A549 (cell line): ENCODE results near the genes NIM1K and GZMA.

GRCh38 chr5:43191432-43192383 is at the start of gene NIM1K:
NIM1K (plus strand) TSS chr5:43192225.
- PRO-cap: no peak
CAGE:
- cytosol, long polyA plus RNA: no peak
- long polyA plus RNA: no peak
- nucleus, long polyA plus RNA: no peak

GRCh38 chr5:43396544-43397648 is 15.3 kb downstream of the CCL28 start:
- PRO-cap: no peak
CAGE:
- cytosol, long polyA plus RNA: no peak
- long polyA plus RNA: no peak
- nucleus, long polyA plus RNA: no peak

- PRO-cap: no peak
CAGE:
- cytosol, long polyA plus RNA: no peak
- long polyA plus RNA: no peak
- nucleus, long polyA plus RNA: no peak
Measured at GRCh38 chr5:44806215-44806766, 2.5 kb upstream of the MRPS30 start.

- PRO-cap: no peak
CAGE:
- cytosol, long polyA plus RNA: no peak
- long polyA plus RNA: no peak
- nucleus, long polyA plus RNA: no peak
Measured at GRCh38 chr5:50860688-50860995, 194.2 kb downstream of the PARP8 start.

GRCh38 chr5:52773973-52774568 is 13.6 kb upstream of the ITGA1 start:
- PRO-cap: no peak
CAGE:
- cytosol, long polyA plus RNA: no peak
- long polyA plus RNA: no peak
- nucleus, long polyA plus RNA: no peak

- PRO-cap: no peak
CAGE:
- cytosol, long polyA plus RNA: no peak
- long polyA plus RNA: no peak
- nucleus, long polyA plus RNA: no peak
Measured at GRCh38 chr5:52804321-52805362, 16.9 kb downstream of the ITGA1 start.

DNA sequence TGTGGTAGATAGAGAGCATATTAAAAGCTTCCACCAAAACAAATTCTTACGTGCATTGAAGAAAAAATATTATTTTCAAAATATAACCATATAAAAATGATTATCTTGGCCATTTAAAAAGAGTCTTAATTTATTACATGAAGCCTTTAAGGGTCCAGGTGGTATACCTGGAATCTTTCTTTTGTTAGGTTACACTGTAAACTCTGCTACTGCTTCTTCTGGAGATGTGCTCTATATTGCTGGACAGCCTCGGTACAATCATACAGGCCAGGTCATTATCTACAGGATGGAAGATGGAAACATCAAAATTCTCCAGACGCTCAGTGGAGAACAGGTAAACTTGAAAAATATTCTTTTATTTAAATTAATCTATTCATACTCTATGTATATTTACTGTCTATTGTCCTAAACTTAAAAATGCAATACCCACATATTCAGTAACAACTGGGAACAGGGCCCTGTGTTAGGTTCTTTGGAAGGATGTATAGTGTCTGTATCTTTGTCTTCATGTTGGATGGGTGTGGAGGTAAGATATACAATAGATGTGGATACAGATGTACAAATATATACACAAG is 83.5 kb upstream of the ITGA2 start:
- PRO-cap: no peak
CAGE:
- cytosol, long polyA plus RNA: no peak
- long polyA plus RNA: no peak
- nucleus, long polyA plus RNA: no peak

DNA sequence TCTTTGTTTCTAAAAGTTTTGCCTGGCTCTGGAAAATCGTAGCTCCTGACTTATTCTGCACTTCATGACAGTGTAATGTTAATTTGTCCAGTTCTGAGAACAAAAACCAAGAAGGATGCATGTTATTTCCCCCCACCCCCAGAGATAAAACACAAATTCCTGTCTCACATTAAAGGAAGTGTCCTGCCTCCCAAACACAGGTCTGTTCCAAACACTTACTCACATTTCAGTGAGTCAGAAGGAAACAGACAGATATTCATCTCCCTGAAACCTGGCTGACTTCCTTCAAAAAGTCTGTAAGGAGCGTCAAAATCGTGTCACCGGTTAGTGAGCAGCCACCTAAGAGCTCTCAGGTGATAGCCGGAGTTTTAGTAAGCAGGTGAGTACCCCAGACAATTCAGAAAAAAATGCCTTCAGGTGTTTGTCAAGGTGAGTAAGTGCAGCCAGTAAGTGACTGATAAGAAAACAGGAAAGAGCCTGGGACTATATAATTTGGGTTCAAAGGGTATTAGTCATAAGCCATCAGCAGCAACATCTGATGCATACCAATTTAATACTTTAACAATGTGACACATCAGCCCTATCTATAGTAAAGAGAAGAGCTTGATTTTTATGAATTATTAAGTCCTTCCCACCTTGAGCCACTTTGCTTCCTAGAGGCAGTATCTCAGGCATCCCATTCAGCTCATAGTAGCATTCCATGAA is 1.4 kb upstream of the ITGA2 start:
- PRO-cap: no peak
CAGE:
- cytosol, long polyA plus RNA: no peak
- long polyA plus RNA: no peak
- nucleus, long polyA plus RNA: no peak

DNA sequence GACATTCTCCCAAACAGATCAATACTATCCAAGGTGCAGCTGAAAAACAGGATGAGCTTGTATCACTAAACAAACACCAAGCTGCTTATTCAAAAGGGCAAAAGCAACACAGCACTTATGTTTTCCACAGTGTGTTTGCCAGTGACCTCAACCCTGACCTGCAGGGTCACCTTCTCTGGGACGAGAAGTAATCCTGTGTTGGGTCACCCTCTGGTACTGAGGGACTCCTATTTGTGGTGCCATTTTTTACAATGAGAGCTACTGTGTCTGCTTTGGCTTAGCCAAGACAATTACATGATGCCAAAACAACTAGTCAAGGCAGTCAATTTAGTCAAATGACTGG is 3.3 kb upstream of the FST start:
- PRO-cap: no peak
CAGE:
- cytosol, long polyA plus RNA: no peak
- long polyA plus RNA: no peak
- nucleus, long polyA plus RNA: no peak

- PRO-cap: no peak
CAGE:
- cytosol, long polyA plus RNA: no peak
- long polyA plus RNA: no peak
- nucleus, long polyA plus RNA: no peak
Measured at GRCh38 chr5:53481811-53482242, 1.4 kb downstream of the FST start.

GRCh38 chr5:54136856-54137406 is 173.4 kb downstream of the ARL15 start:
- PRO-cap: no peak
CAGE:
- cytosol, long polyA plus RNA: no peak
- long polyA plus RNA: no peak
- nucleus, long polyA plus RNA: no peak

DNA sequence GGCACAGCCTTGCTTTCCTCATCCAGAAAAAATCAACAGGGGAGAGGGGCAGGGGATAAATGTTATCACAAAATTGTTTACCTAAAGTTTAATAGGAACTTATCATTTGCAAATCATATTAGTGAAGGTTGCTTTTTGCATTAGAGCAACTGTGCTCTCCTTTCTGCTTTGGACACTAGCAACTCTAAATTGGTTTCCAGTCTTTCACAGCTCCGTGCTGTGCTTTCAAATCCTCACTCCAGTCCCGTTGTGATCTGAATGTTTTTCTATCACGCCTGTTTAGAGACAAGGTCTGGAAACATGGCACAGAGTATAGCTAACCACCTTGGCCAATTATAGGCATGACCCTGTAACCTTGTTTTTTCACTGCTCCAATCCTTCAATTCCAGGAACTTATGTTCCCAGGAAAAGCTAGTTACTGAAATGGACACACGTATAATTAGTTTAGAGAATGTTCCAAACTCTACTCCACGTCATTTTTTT is 55.6 kb downstream of the ARL15 start:
- PRO-cap: no peak
CAGE:
- cytosol, long polyA plus RNA: no peak
- long polyA plus RNA: no peak
- nucleus, long polyA plus RNA: no peak

DNA sequence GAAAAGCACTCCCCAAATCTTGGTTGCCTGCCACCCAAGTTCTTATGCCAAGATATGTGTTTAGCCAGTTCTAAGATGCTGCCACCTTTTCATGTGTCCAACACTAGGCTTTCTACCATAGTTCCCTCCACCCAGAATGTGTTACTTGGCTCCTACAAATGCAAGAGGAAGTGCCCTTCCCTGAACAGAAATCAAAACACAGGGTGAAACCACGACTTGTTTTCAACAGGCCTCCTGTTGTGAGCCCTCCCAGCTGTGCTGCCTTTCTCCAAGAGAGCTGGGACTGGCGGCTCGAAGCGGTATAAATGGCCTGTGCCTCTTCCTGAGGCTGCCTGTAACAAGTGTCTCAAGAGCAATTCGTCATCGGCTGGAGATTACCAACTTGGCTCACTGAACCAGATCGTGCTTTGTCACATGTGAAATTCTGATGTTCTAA is 129.1 kb downstream of the SNX18 start:
- PRO-cap: no peak
CAGE:
- cytosol, long polyA plus RNA: no peak
- long polyA plus RNA: no peak
- nucleus, long polyA plus RNA: no peak

- PRO-cap: no peak
CAGE:
- cytosol, long polyA plus RNA: no peak
- long polyA plus RNA: no peak
- nucleus, long polyA plus RNA: no peak
Measured at GRCh38 chr5:54673396-54674393, 156.1 kb downstream of the SNX18 start.

DNA sequence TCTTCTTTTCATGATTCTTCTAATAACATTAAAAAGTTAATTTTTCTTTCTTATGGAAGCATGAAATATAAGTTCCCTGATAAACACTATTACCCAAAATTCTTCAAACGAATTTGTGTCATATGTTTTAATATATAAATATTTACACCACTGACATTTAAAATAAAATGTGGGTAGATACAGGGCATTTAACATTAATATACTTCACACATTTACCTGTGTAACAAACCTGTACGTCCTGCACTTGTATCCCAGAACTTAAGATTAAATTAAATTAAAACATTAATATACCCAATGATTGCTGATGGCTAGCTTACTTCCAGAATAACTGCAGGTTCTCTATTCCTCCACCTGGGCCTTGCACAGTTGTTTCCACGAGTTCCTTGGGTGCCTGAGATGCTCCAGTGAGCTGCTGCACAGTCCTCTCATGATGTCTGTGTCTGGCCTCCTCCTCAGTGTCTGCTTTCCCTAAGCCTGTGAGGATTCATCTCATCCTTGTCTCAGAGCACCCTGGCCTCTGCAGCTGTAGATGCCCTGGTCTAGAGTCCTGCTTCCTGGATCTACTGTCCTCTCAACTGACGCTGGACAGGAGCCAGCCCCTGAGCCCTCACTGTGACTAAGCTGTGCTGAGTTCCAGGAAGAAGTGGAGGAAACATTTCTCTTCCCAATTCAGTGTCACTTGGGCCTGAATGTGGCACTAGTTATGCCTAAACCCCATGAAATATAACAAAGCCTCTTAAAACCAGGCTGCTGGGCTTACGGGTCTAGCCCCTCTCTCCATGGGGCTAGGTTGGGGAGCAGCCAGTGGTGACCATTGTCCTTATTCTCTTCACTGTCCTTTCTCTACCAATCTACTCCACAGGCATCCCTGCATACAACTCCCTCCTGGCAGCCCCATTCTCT is 220.4 kb downstream of the SNX18 start:
- PRO-cap: no peak
CAGE:
- cytosol, long polyA plus RNA: no peak
- long polyA plus RNA: no peak
- nucleus, long polyA plus RNA: no peak

DNA sequence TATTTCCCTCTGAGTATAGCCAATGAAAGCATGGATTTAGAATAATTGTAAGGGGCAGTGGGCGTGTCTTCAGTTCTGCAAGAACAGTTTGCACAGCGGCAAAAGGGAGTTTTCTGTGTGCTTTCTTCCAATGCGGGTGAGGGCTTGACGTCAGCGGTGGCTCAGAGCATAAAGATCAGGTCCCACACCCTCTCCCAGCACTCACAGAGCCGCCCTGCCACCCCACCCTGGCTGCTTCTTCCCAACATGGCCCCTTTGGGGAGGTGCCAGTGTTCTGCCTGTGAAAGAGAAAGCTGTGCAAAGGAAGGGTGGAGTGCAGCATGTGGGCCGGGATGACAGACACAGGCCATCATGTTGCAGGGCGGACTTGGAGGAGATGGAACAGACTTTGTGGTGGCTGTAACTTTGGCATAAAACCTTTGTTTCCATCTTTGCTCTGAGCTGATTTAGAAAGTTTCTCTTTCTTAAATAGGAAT is 210.6 kb downstream of the ESM1 start:
- PRO-cap: no peak
CAGE:
- cytosol, long polyA plus RNA: no peak
- long polyA plus RNA: no peak
- nucleus, long polyA plus RNA: no peak

GRCh38 chr5:55102328-55102957 is at the start of gene GZMA:
GZMA (plus strand) TSS chr5:55102646.
- PRO-cap: no peak
CAGE:
- cytosol, long polyA plus RNA: no peak
- long polyA plus RNA: no peak
- nucleus, long polyA plus RNA: no peak

GRCh38 chr5:55438120-55438768 is 96.5 kb downstream of the PLPP1 start:
- PRO-cap: no peak
CAGE:
- cytosol, long polyA plus RNA: no peak
- long polyA plus RNA: no peak
- nucleus, long polyA plus RNA: no peak

- PRO-cap: no peak
CAGE:
- cytosol, long polyA plus RNA: no peak
- long polyA plus RNA: no peak
- nucleus, long polyA plus RNA: no peak
Measured at GRCh38 chr5:55465634-55466528, 68.9 kb downstream of the PLPP1 start.

DNA sequence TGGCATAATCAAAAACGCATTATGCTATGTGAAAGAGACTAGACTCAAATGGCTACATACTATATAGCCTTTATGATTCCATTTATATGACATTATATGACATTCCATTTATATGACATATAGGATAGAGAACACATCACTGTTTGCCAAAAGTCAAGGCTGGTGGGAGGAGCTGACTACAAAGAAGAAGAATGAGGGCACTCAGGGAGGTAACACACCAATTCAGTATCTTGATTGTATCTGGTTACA is 24.6 kb downstream of the PLPP1 start:
- PRO-cap: no peak
CAGE:
- cytosol, long polyA plus RNA: no peak
- long polyA plus RNA: no peak
- nucleus, long polyA plus RNA: no peak